MCF 10A (cell line): ENCODE measurements around the genes PSAT1 and HNRNPK.

- PRO-cap, result bidirectional peak, plus-strand start at chr9:78297127, minus-strand start at chr9:78296884; bidirectional peak, plus-strand start at chr9:78297662, minus-strand start at chr9:78297671; bidirectional peak, plus-strand start at chr9:78297711, minus-strand start at chr9:78297721
- RRBS, result 1% methylated on average over 25 of the region's 97 CpGs
These were observed at the start of gene PSAT1 for GRCh38 chr9:78296710-78297847. Gene PSAT1 (plus strand): TSS chr9:78297125.

DNA sequence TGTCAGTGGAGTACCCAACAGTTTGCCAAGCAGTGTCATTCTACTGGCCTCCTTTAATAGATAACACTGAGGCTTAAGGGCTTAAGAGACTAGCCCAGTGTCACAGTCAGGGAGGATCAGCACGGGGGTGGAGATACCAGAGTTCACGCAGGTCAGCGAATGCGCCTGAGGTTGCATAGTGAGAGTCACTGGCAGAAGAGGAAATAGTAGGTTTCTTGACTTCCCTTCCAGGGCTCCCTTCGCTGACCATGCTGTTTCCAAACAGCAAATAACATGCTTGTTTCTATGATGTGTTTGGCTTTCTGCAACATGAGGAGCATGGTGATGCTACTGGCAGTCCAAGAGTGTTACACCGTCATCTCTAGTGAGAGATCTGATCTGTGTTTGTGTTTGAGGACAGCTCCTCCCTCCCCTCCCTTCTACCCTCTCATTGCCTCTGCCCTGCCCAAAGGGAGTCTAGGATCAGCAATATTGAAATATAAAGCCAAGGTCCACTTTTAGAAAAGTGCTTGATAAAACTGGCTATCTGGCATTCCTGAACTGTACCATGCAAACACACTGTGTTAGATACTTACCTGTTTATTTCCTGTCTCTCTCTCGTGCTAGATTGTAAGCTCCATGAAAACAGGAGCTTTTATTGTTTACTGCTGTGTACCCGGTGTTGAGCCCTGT lies 12.3 kb downstream of the TLE4 start:
- PRO-cap, result no peak
- RRBS, result no CpG with 5 or more reads among the region's 8 CpGs

DNA sequence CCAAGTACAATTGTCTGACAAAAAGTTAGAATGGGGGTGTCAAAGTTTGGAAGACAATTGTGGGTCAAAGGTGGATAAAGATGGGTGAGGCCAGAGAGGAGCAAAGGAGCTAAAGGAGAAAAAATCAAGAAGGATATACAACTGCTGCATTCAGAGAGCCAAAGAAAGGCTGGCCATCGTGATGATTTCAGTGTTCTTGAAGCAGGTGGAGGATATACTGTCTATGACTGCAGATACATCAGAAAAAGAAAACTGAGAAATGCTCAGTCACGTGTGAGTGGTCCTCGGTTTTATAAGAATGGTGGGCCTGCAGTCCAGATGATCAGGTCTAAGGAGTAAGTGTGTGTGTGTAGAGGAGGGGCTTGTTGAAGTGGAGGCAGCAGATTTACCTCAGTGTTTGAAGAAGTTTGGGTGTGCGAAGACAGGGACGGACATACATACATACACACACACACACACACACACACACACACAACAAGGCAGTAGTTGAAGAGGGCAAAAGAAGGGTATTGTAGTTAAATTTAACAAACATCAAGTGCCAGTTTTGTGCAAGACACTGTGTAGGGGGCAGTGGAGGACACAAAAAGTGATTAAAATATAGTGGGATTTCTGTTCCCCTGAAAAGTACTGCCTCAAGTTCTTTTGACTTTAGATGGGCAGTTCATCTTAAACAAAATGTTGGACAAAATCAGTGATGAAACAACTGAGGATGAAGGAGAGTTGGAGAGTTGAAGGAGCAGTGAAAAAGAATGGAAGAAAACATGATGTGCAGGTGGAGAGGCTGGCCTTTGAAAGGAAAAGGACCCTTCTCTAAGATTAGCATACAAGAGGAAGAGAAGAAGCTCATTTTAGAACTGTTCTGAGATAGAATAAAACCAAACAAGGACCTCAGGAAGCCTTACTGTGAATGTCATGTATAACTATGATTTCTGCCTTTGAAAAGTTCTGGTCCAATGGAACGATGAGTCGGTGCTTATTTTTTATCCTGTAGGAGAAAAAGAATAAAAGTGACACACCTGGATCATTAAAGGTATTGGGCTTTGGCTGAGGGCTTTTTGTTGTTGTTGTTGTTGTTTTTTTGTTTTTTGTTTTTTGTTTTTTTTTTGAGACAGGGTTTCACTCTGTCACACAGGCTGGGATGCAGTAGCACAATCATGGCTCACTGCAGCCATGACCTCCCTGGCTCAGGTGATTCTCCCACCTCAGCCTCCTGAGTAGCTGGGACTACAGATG lies 77.5 kb downstream of the TLE4 start:
- PRO-cap, result no peak
- RRBS, result no CpG with 5 or more reads among the region's 7 CpGs

DNA sequence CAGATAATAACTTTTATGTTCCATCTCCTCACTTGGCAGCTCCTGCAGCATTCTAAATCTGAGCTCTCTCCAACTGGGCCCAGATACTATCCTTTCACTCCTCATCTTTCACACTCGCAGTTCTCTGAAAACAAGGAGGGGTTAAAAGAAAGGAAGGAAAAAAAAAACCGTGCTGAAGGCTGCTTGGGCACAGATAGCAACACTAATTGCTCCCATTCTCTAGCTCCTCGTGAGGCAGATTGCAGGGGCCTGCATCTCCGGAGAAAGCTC lies 24.0 kb downstream of the TLE1 start:
- PRO-cap, result no peak
- RRBS, result no CpG with 5 or more reads among the region's 4 CpGs

- PRO-cap, result no peak
- RRBS, result no CpG with 5 or more reads among the region's 6 CpGs
These were observed 51.2 kb upstream of the SPATA31D4 start for GRCh38 chr9:81877082-81877338.

DNA sequence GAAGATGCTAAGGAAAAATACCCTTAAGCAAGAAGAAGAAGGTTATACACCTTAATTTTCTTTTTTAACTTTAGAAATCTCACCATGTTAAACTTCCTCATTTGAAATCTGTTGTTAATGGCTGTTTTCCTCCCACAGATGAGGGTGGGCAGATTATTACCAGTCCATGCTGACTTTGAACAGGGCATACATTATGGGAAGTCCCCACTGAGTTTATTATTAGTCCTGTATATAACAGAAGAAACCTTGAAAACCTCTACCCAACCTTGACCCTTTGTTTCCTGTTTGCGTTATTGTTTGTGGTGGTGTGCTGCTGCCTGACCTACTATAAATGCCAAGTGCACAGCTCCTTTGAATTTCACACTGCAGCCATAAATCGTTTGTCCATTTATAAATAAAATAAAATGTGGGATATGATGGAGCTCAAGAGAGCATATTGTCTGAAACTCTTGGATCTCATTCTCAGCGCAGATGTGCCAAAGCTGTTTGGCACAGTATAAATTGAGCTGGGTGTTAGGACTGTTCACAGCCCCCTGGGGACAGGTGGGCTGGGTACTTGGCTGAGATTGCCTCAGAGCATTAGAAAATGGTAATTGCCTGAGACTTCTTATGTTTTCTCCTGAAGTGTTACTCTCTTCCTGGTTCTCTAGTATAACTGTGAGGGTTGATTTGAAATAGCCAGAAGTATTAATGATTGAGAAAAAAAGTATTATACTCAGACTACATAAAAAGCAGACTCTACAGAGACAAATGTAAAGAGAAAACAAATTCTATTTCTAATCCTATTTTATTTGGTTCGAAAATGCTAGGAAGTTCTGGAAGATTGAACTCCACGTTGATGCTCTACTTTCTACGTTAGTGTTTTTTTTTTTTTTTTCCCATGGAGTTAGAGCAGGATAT lies 139.7 kb downstream of the SPATA31D1 start:
- PRO-cap, result no peak
- RRBS, result no CpG with 5 or more reads among the region's 6 CpGs

GRCh38 chr9:82369109-82369731 lies 380.6 kb downstream of the SPATA31D1 start:
- PRO-cap, result no peak
- RRBS, result no CpG with 5 or more reads among the region's 1 CpG

GRCh38 chr9:82560181-82560989 lies 502.6 kb downstream of the RASEF start:
- PRO-cap, result no peak
- RRBS, result no CpG with 5 or more reads among the region's 9 CpGs

GRCh38 chr9:82601135-82601688 lies 461.7 kb downstream of the RASEF start:
- PRO-cap, result no peak
- RRBS, result no CpG with 5 or more reads among the region's 5 CpGs

DNA sequence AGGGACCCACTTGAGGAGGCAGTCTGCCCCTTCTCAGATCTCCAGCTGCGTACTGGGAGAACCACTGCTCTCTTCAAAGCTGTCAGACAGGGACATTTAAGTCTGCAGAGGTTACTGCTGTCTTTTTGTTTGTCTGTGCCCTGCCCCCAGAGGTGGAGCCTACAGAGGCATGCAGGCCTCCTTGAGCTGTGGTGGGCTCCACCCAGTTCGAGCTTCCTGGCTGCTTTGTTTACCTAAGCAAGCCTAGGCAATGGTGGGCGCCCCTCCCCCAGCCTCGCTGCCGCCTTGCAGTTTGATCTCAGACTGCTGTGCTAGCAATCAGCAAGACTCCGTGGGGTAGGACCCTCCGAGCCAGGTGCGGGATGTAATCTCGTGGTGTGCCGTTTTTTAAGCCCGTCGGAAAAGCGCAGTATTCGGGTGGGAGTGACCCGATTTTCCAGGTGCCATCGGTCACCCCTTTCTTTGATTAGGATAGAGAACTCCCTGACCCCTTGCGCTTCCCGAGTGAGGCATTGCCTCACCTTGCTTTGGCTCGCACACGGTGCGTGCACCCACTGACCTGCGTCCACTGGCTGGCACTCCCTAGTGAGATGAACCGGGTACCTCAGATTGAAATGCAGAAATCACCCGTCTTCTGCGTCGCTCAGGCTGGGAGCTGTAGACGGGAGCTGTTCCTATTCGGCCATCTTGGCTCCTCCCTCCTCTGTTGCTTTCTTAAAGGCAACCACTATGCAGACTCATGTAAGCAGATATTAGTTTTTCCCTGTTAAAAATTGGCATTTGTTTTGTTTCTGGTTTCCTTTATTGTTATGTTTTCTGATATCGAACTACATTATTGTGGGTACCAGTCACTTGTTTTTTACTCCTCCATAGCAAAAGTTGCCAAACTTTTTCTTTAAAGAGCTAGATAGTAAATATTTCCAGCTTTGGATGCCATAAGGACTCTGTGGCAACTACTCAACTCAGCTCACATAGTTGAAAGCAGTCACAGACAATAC lies 305.5 kb downstream of the RASEF start:
- PRO-cap, result no peak
- RRBS, result no CpG with 5 or more reads among the region's 29 CpGs

DNA sequence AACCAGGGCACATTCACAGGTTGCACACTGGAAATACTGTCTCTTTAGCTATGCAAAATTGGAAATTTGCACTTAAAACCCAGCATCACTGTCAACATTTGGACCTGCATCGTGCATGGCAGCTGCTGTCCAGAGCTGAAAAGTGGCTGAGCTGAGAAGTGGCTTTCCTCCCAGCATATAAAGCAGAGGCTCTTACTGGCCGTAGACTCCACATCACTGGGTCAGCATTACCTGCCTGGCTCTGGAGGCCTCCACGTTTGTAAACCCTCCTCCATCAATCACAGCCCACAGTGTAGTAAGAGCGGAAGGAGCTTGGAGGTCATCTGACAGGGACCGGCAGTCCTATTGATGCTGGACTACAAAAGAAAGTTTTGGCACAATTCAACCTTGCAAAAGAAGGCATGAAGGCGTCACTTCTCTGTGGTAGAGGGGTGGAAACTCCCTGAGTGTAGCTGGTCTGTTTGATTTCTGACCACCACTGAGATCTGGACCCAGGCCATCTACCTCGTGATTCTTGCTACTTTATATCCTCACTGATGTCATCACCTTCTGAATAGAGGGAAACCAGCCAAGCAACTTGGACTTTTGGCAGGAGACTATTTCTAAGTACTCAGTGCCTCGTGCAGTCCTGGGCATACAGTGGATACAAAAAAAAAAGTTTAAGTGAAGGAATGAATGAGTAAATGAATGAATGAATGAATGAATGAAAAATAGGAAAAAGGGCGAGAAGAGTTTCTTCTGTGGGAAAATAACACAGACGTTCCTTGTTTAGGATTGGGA lies 14.9 kb downstream of the RASEF start:
- PRO-cap, result no peak
- RRBS, result no CpG with 5 or more reads among the region's 10 CpGs

- PRO-cap, result no peak
- RRBS, result no CpG with 5 or more reads among the region's 5 CpGs
These were observed 1.3 kb downstream of the RASEF start for GRCh38 chr9:83061679-83061935.

GRCh38 chr9:83572421-83573006 lies 34.3 kb upstream of the FRMD3 start:
- PRO-cap, result no peak
- RRBS, result no CpG with 5 or more reads among the region's 6 CpGs

GRCh38 chr9:83624338-83624782 lies 1.4 kb downstream of the IDNK start:
- PRO-cap, result no peak
- RRBS, result no CpG with 5 or more reads among the region's 3 CpGs

DNA sequence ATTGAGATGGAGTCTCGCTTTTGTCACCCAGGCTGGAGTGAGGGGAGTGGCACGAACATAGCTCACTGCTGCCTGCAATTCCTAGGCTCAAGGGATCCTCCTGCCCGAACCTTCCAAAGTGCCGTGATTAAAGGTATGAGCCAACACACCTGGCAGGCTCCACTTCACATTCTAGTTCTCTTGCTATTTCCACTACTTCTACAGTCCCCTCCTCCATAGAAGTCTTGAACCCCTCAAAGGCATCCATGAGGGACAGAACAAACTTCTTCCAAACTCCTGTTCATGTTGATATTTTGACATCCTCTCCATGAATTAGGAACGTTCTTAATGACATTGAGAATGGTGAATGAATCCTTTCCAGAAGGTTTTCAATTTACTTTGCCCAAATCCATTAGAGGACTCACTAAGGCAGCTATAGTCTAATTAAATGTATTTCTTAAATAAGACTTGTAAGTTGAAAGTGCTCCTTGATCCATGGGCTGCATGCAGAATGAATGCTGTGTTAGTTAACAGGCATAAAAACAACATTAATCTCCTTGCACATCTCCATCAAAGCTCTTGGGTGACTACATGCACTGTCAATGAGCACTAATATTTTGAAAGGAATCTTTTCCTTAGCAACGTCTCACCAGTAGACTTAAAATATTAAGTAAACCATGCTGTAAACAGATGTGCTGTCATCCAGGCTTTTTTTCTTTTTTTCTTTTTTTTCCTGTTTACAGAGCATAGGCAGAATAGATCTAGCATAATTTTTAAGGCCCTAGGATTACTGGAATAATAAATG lies 36.6 kb downstream of the UBQLN1 start:
- PRO-cap, result no peak
- RRBS, result no CpG with 5 or more reads among the region's 6 CpGs

DNA sequence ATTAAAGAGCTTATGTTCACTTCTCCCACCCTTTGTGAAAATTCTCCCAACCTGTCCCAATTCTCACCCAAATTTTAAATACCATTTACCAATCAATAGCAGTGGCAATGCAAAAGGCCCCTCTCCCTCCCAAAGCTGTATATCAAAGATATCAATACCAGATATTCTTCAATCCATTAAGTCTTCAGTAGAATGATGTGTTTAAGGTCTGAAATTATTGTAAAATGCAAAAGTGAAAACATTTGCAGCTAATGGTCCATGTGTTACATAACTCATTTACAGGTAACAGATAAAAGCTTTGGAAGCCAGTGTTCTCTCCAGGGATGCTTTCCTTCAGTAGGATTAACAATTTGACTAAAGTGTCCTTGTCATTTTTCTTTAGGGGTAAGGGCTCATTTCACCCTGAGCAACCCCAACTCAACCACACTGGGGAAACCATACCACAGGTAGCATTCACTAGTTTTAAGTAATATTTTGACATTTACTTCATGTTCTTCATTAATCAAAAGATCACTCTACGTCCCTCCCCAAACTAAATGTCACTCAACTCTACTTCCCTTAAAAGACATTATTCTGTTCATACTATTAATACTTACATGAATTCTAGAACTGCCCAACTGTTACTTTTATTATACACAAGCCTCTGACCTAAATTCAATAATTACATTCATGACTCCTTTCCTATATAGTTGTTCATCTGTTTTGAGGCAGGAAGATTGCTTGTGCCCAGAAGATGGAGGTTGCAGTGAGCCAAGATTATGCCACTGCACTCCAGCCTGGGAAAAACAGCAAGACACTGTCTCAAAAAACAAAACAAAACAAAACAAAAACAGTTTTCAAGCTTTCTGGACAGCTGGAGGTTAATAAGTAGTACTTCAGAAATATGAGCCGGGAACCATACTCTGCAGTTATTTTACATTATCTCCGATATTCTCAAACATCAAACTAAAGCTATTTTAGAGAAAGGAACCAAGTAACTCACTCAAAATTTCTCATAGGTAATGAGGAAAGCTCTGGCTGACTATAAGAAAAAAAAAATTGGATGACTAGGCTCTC lies 10.7 kb upstream of the C9orf64 start:
- PRO-cap, result no peak
- RRBS, result no CpG with 5 or more reads among the region's 3 CpGs

- PRO-cap, result no peak
- RRBS, result no CpG with 5 or more reads among the region's 11 CpGs
These were observed 10.0 kb downstream of the HNRNPK start for GRCh38 chr9:83969618-83970713.

DNA sequence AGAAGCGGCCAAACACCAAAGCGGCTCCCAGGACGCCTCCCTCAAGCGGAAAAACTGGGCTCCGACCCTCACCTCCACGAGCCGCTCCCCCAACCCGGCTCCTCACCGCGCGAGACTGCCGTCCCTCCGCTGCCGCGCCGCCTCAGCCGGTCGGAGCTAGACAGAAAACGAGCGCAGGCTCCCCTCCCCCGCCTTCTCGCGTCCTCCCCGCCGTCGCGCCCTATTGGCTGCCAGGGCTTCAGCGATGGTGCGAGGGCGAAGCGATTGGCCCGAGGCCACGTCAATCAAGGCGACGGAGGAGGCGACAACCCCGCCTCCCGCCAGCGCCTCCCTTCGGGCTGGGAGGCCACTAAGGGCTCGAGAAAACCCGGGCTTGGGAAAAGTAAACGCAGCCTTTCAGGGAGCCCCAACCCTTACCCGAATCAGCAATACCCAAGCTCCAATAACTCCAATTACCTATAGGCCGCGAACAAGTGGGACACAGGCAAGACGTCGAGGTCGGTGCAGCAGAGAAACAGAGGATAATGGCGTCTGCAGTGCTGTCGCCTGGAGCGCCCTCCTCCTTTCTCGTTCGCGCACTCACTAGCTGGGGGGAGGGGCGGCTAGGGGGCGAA lies at the start of gene HNRNPK:
TSS of gene HNRNPK (minus strand) at position 169 of the 614 bp plus-strand sequence.
- PRO-cap, result bidirectional peak, plus-strand start at position 323 of the sequence, minus-strand start at position 169 of the sequence; bidirectional peak, plus-strand start outside the sequence, minus-strand start at position 569 of the sequence
- RRBS, result 1% methylated on average over 10 of the region's 57 CpGs

- PRO-cap, result bidirectional peak, plus-strand start at chr9:85743751, minus-strand start at chr9:85743367
- RRBS, result no CpG with 5 or more reads among the region's 1 CpG
These were observed 1.4 kb upstream of the AGTPBP1 start for GRCh38 chr9:85743156-85743511.

GRCh38 chr9:85805453-85806151 lies 63.8 kb upstream of the AGTPBP1 start:
- PRO-cap, result bidirectional peak, plus-strand start at chr9:85805576, minus-strand start at chr9:85805600
- RRBS, result no CpG with 5 or more reads among the region's 76 CpGs